ENCODE measurements around the genes BCHE and ZBBX.

- PRO-cap, result no peak
These were observed 10.5 kb upstream of the MFSD1 start for GRCh38 chr3:158791317-158791752.

DNA sequence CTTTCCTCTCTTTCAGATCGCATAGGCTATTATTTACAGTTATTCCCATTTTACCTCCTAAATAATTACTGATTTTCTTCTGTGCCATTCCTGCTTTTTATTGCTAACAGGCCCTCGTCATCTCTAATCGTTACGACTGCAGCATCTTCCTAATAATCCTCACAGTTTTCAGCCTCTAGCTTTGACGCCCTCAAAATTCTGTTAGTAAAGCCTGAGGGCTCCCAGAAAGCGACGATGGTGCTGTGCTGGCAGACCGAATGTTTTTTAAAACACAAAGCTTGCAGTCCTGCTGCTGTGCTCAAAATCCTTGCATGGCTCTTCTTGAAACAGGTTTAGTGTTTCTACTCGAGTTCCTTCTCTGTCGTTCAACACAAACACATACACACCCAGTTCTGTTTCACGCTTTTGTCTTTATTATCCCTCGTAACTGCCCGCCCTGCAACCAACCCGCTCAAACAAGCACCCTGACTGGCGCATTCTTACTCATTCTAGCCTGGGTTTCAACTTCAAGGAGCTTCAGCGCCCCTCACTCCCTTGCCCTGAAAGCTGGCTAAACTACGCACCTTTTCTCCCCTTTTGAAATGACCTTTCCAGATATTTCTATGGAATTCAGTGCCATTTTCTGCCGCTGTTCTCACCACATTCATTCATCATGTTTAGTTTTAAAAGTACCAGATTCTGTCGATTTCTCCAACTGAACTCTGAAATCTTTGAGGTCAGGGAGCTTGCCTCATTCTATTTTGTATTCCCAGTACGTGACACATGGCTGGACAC is 800 bp upstream of the MFSD1 start:
- PRO-cap, result no peak

DNA sequence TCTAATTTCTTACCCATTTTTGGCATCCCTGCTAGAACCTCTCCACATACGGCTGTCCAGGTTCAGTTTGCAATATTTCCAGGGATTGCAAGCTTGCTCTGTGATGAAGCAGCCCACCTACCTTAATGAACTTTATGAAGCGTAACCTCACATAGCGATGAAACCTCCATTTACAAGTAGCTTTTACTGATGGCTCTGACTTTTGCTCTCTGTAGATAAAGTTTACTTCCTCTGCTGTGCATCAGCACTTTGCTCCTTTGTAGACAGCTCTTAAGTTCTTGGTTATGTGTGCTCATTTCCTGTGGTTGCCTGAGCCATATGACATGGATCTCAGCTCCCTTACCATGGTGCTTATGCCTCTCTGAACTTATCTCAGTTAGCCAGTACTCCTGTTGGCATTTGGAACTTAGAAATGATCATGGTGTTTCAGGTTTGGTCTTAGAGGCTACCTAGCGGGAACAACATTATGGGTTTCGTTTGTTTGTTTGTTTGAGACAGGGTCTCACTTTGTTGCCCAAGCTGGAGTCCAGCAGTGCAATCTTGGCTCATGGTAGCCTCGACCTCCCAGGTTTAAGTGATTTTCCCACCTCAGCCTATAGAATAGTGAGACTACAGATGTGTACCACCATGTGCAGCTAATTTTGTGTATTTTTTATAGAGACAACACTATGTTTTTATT is 7.8 kb downstream of the MFSD1 start:
- PRO-cap, result no peak

DNA sequence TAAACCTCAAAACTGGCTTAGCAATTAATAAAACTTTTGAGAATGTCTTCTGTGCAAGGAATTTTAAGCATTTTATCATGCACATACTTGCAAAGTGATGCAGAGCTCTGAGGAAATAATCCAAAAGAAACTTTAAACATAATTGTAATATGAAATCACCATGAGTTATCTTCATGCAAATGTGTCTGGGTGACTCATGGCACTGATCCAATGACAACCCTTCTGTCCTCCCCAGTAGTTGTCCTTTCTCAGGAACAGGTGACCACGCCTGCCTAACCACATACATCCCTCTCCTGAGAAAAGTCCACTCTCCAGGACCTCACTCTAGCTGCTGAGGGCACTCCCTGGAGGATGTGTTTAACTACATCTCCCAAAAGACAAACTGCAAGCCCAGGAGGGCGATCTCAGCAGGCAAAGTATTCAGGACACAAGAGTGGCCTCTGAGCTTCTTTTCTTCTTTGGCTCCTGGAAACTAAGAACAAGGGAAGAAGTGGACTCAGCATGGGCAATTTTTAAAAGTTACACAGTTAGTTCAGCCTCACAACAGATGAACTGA is 185.0 kb downstream of the IQCJ-SCHIP1 start:
- PRO-cap, result no peak

GRCh38 chr3:159779970-159780255 is 445.3 kb upstream of the C3orf80 start:
- PRO-cap, result no peak

- PRO-cap, result no peak
These were observed 388.3 kb upstream of the C3orf80 start for GRCh38 chr3:159836733-159837513.

GRCh38 chr3:159852654-159853791 is 372.2 kb upstream of the C3orf80 start:
- PRO-cap, result bidirectional peak, plus-strand start at chr3:159853088, minus-strand start at chr3:159852993

DNA sequence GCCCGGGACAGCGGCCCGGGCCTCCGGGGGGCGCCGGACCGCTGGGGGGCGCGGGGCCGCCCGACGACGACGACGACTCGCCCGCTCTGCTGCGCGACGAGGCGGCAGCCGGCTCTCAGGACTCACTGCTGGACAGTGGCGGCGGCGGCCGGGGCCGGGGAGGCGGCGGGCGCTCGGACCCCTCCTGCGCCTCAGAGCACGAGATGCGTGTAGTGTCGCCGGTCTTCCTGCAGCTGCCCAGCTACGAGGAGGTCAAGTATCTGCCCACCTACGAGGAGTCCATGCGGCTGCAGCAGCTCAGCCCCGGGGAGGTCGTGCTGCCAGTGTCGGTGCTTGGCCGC is 727 bp downstream of the C3orf80 start:
- PRO-cap, result no peak

DNA sequence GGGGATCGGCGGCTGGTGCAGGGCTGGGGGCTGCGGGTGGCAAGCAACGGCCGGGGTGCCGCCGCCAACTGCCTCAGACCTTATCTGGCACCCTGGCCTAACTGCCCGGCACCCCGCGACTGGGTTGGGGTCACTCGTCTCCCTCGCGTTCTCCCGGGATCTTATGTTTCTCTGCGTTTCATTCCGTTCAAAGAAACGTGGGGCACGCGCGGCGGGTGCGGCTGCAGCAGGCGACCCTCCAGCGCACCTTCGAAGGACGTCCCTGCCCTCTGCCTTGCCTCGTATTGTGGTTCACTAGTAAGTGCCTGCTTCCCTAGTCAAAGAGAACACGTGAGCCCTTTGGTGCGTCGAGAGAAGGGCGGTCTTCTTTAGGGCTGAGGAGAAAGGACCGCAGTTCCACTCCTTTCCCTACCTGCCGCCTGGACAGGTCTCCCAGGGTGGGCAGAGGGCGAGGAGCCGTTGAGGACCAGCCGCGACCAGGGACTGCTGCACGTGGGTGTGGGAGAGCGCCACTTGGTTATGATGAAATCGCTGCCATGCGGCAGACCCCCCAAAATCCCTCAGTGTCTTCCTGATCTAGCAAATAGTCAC is 1.3 kb downstream of the C3orf80 start:
- PRO-cap, result no peak

- PRO-cap, result no peak
These were observed 13.8 kb downstream of the SMC4 start for GRCh38 chr3:160413066-160413900.

DNA sequence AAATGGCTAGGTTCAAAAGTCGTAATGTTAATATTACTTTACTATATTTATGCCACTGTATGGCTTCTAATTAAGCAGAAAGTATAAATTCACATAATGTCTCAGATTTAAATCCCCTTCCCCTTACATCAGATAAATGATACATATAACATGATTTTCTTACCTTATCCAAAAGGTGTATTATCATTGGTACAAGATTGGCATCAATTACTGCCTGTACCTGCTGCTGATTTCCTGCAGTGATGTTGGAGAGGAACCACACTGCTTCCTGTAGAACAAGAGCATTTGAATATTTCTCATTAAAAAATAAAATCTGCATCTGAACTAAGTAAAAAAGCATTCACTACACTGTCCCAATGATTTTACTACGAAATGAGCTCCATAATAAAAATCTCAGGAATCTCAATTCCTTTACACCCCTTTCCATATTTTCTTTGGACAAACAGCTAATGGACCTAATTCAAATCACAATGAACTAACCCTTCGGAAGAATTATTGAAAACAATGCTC is 51.4 kb downstream of the KPNA4 start:
- PRO-cap, result no peak

- PRO-cap, result no peak
These were observed 84.3 kb downstream of the PPM1L start for GRCh38 chr3:160840344-160840760.

GRCh38 chr3:160953946-160954160 is 151.3 kb downstream of the B3GALNT1 start:
- PRO-cap, result no peak

DNA sequence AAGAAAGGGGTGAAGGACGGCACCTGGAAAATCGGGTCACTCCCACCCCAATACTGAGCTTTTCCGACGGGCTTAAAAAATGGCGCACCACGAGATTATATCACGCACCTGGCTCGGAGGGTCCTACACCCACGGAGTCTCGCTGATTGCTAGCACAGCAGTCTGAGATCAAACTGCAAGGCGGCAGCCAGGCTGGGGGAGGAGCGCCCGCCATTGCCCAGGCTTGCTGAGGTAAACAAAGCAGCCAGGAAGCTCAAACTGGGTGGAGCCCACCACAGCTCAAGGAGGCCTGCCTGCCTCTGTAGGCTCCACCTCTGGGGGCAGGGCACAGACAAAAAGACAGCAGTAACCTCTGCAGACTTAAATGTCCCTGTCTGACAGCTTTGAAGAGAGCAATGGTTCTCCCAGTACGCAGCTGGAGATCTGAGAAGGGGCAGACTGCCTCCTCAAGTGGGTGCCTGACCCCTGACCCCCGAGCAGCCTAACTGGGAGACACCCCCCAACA is 264.6 kb downstream of the BCHE start:
- PRO-cap, result no peak

DNA sequence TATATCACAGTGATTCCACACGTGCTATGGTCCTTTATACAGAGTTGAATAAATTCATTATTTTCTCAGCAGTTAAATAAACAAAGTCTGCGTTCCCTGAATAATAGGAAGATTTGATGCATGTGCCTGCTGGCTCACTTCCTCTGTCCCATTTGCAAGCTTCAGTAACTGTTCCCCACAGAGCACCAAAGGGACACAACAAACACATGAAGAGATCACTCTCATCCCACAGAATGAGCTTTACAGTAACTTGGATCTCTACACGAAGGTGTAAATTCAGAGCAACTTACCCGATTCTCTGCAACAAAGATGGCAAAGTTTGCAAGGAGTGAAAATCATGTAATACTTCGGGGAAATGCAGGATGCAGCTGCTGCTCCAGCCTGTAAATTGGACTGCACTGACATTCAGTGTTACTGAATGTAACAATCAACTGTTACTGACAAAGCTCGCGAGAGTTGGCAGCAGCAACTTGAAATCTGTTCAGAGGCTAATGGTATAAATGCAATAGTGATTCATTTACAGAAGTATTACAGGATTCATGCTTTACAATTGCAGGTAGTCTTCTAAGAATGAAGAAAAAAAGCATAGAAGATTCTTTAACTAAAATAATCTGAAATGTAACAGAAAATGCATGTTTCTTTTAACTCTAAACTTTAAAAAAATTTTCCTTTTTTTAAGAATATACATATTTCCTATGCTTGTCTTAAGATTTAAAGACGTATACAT is at the start of gene BCHE:
Gene BCHE, minus strand, starts transcription at position 400 of the 727 bp plus-strand sequence.
- PRO-cap, result unidirectional peak, minus-strand start at position 391 of the sequence; unidirectional peak, minus-strand start at position 464 of the sequence

DNA sequence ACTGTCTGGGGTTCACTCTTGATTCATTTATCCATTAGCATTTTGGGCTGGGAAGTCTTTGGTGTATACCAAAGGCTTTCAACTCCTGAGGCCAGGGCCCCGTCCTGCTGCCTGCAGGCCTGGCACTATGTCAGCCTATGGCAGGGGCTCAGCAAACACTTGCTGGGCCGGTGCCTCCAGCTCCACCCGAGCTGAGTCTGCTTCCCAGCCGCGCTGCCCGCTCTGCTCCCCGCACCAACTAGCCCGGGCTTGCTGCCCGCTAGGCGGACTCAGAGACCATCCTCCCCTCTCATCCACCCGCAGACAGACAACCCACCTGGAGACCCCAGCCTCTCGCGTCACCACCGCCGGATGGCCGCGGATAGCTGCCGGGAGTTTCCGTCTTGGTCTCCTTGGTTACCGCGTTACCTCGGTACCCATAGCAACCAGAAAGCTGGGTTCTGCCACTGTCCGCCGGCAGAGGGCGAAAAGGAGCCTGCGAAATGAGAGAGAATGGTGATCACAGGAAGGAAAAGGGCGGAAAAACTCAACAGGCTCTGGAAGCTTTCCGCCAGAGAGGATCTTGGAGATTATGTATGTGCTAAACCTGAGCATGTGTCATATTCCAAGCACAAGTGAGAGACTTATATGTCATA is at the start of gene ZBBX:
Gene ZBBX, minus strand, starts transcription at position 367 of the 635 bp plus-strand sequence.
- PRO-cap, result no peak

DNA sequence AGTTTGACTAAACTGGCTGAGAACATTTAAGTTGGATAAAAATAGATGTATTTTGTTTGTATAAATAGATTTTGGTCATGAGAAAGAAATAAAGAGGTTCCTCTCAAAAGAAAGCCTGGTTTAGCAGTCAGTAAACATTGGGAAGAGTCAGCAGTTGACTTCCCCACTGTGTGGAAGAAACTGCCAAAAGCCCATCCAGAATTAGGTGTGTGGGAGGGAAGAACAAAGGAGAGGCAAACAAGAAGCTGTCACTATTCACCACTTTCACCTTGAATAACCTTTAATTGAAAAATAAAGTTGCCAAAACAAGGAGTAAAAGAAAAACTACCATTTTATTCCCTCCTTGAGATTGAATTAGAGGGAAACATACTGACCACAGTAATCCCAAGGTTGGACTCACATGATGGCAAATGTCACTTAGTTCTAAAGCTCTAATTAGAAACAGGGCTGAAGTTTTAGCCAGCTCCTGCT is 139.2 kb downstream of the SERPINI1 start:
- PRO-cap, result no peak

- PRO-cap, result no peak
These were observed 68.1 kb downstream of the GOLIM4 start for GRCh38 chr3:168027604-168028100.

DNA sequence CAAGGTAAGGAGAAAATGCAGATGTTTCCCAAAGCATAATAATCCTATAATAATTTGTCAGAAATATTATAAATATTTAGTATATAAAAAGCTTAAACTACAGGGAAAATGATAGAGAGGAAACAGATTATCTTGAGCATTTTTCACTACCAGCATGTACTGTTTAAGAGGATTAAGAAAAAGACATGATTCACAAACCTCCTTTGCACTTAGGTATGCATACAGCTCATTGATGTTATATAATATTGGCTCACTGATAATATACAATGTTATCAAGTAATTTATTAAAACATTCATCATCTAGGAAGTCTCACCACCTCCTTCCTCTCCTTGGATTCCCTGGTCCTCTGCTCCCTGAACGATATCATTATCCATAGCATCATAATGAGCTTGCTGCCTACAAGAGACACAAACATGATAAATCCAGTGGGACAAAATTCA is 66.8 kb downstream of the GOLIM4 start:
- PRO-cap, result no peak

- PRO-cap, result no peak
These were observed 59.0 kb downstream of the GOLIM4 start for GRCh38 chr3:168036724-168037169.